ENCODE measurements around a stretch of chr14.

GRCh38 chr14:93286288-93286824 is 46.5 kb downstream of the BTBD7 start:
- PRO-cap, 2 experiments = no peak in any of the 2 experiments

DNA sequence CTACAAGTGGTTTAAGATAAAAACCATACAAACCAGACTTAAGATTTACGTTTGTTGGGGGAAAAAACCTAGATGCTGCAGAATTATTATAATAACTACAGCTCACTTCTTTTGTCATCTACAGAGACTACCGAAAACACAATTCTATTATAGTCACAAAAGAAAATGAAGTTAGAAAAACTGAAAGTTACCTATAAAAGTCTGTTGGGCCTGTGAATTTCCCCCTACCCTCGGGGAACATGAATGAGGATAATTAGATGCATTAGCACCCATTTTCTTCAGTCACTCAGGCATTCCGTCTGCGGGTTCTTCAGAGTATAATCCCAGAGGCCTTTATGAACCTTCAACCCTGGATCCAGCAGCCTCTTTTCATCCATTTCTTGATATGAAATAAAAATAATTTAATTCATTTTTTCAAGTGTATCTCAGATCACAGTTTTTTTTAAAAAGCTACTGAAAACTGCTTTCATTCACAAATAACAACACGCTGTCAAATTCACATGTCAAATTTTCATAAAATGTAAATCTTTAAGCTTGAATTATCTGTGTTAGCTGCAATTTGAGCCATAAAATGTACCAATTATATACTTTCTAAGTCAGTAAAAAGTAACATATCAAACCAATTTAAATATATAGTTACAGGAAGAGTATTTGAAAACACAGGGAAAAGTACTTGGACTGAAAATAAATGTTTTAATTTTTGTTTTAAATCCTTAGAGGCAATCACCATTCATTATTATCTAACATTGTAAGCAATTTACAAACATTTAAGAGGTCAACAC is 36.9 kb downstream of the BTBD7 start:
- PRO-cap, 2 experiments = no peak in any of the 2 experiments

GRCh38 chr14:93331186-93331963 is 1.5 kb downstream of the BTBD7 start:
- PRO-cap, 2 experiments = no peak in any of the 2 experiments

DNA sequence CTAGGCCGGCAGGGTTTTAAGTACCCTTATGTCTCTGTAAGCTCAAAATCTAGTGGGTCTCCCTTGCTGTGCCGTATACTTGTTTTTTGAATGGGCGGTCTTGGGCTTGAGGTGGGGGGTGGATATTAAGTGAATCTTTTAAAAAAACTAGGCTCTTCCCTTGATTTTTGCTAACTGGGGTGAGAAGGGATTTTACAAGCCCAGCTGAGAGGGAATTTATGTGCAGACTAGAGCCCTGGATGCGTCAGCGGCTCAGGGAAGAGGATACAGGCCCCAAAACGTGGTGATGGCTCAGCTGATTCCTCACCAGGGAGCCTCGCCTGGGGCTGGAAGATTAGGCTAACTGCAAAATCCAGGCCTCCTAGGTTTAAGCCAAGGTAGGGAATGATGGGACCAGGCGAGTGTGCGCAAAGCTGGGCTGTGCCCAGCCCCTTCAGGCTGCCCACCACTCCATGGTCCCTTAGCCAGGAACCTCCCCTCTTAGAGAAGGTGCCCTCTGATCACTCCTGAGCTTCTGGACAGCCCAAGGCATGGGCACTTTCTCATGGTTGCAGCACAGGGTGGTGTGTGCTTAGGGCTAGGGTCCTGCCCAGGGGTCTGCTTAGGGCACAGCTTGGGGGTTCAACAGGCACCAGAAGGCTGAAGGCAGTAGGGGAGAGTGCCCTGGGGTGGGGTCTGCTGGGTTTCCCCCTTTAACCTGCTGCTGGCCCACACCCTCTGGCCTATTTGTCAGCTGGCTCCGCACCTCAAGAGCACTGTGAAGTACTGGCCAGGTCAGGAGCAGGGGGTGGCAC is 69.1 kb downstream of the PRIMA1 start:
- PRO-cap, 2 experiments = no peak in any of the 2 experiments

DNA sequence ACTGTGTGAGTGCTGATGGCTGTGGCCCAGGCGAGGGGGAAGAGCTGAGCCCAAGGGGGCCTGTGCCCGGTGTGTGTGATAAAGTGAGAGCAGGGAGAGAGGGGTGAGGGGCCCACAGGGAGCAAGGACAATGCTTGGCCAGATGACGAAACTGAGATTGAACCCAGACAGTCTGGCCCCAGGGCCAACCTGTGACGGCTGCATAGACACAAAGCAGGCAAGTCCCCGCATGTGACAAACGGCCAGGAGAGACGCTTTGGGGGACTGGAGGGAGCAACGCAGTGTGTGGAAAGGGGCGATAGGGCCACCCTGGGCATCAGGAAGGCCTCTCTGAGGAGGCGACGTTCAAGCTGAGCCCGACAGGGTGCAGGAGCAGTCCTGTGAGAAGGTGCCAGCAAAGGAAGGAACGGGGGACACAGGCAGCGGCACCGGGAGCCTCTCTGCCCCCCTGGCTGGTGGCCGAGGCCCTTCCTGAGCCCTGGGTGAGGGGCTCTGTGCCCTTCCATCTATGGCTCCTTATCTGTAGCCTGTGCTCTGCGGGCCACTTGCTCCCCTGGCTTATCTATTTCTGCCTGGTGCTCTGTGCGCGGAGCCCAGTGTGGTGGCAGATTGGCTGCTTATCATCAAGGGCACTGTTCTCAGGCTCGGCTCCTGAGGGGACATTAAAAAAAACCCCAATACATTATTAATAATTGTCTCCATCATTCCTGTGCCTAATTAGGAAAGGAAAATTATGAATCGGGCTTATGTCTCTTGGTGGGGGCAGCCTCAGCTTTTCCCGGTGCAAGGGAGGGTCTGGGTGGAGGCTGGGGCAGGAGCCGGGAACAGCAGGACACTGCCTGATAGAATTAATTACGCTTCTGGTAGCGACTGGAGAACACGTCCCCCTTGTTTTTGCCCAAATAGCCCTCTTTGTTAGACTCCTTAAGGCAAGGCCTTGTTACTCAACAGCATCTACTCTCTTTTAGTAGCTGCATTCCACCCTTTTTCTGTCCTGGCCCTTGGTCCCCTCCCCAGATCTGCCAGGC is 39.8 kb downstream of the PRIMA1 start:
- PRO-cap, 2 experiments = peak in 2 of 2 experiments; most common plus-strand start position 237 of the sequence (in 2); most common minus-strand start position 518 of the sequence (in 2)

GRCh38 chr14:93895095-93895414 is 32.1 kb upstream of the FAM181A start:
- PRO-cap, 2 experiments = no peak in any of the 2 experiments

DNA sequence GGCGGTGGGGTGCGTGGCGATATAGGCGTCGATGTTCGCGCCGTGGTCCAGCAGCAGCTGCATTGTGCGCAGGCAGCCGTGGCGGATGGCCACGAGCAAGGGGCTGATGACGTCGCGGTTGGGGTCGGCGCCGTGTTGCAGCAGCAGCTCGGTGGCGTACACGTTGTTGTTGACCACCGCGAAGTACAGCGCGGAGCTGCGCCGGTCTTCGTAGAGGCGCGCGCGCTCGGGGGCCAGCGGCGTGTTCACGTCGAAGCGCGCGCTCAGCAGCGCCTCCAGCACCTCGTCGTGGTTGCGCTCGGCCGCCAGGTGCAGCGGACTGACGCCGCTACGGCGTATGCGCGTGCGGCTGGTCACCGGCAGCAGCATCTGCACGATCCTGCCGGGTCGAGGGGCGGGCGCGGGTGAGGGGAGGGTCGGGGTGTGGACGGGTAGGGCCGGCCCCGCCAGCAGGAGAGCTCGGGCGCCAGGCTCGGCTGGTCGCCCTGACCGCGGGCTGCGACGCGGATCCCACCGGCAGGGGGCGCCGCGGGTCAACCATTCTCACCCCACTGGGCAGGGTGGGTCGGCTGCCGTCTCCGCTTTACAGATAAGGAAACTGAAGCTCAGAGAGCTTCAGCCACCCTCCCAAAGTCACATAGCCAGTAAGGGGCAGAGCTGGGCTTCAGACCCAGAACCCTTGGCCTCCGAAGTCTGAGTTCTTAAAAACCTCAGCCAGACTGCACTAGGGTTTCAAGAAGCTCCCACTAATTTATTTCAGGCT is 12.3 kb downstream of the FAM181A start:
- PRO-cap, 2 experiments = no peak in any of the 2 experiments

- PRO-cap, 2 experiments = no peak in any of the 2 experiments
Measured at GRCh38 chr14:93965336-93965653, 11.1 kb downstream of the ASB2 start.

- PRO-cap, 2 experiments = no peak in any of the 2 experiments
Measured at GRCh38 chr14:94059210-94059646, 21.8 kb downstream of the DDX24 start.

DNA sequence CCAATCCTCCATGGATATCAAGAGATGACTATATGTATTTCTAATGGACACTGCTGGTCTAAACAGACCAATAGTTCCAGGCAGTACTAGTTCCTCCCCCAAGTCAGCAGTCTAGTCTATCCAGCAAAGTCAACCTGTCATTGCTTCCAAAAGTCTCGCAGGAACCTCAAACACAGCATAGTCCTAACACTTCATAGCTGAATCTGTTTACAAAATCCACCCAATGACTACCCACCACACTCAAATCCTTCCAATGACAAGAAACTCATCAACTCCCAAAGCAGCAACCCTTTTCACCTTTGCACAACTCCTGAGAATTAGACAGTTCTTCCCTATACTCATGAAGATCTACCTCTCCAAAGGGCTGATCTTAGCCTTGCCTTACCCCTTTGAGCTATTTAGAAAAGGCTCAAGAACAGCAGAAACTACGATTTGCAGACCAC is 2.7 kb downstream of the DDX24 start:
- PRO-cap, 2 experiments = no peak in any of the 2 experiments

GRCh38 chr14:94099051-94099771 is 18.1 kb downstream of the IFI27L1 start:
- PRO-cap, 2 experiments = no peak in any of the 2 experiments

- PRO-cap, 2 experiments = peak in 1 of 2 experiments; most common plus-strand start chr14:94109679 (in 1)
Measured at GRCh38 chr14:94109185-94109784, 20.1 kb downstream of the IFI27L2 start.

GRCh38 chr14:94288516-94289384 is 4.3 kb downstream of the SERPINA10 start:
- PRO-cap, 2 experiments = no peak in any of the 2 experiments

DNA sequence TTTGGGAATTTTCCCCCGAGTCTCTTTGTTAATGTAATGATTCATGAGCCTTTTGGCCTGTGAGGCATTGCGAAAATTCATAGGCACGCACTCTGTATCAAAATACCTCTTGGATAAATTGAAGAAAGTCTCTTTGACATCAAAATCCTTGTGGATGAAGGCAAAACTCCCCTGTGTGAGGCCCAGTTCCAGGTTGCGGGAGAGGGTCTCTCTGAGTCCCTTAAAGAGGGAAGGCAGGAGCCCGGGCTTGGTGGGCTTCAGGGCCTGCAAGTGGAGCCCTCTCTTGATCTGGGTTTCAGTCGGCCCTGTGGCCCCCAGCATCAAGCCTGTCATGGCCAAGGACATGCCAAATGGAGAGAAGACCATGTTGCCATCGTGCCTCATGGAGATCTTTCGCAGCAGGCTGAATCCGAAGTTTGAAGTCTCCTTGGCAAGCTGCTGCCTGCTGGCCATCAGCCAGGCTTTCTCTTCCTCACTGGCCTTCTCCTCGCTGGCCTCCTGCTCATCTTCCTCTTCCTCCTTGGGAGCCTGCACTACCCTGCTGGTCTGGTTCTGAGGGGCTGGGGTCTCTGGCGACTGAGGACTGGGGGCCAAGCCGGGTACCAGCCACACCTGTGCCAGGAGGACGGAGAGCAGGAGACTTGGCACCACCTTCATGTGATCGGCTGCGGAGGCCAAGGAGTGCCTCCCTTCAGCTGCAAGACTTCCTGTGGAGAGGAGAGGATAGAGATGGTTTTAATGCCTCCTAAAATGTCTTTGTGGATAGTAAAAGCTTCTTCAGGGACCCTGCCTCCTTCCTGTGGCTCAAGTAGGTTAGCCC is 2.9 kb downstream of the SERPINA10 start:
- PRO-cap, 2 experiments = no peak in any of the 2 experiments

DNA sequence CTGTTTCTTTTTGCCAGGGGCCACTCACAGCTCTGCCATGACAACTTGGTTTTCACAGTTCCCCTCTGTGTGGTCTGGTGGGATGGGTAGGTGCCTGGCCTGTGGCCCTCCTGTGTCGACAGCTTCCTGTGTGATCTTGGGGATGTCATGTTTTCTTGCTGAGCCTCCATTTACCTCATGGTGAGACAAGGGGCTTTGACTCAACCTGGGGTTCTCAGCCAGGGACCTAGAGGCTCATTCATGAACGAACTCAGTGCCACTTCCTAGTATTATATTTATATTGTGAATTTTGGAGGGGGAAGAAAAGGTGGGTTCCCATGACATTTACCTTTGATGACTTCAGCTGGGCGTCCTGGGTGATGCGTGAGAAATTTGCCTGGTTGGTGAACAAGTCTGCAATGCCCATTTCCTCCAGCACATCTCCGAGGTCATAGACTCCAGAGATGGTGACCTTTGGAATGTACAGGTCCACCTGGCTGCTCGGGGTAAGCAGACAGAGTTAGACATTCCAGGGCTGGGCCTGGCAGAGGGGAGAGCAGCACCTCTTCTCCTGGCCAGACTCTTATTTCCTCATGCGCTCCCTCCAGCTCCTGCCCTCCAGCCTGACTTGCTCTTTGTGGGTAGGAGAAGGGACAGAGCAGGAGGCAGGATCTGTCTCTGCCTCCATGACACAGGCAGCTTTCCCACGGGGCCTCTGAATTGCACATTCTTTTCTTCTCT is 12.8 kb upstream of the SERPINA10 start:
- PRO-cap, 2 experiments = no peak in any of the 2 experiments

- PRO-cap, 2 experiments = no peak in any of the 2 experiments
Measured at GRCh38 chr14:94376236-94376474, 12.2 kb downstream of the SERPINA1 start.

DNA sequence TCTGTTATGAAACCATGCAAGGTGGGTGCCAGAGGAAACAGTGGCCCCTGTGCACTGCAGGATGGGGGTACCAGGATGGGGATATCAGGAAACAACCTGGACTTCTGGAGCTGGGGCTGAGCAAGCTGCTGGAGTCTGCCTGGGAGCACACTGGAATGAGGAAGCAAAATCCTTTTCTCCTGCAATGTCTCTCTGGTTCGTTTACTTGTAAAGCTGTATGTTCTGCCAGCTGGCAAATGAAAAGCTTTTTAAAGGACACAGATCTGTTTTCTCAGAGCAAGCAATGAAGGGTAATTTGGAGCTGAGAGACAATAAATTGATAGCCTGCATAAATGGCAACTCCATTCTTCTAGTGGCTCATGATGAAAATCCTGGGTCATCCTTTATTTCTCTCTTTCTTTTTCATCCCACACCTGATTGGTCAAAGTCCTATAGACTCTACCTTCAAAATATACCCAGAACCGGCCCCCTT is 23.3 kb upstream of the SERPINA1 start:
- PRO-cap, 2 experiments = no peak in any of the 2 experiments

- PRO-cap, 2 experiments = no peak in any of the 2 experiments
Measured at GRCh38 chr14:94559417-94559949, 1.8 kb upstream of the SERPINA4 start.

- PRO-cap, 2 experiments = no peak in any of the 2 experiments
Measured at GRCh38 chr14:94598595-94599645, 13.3 kb upstream of the SERPINA3 start.

DNA sequence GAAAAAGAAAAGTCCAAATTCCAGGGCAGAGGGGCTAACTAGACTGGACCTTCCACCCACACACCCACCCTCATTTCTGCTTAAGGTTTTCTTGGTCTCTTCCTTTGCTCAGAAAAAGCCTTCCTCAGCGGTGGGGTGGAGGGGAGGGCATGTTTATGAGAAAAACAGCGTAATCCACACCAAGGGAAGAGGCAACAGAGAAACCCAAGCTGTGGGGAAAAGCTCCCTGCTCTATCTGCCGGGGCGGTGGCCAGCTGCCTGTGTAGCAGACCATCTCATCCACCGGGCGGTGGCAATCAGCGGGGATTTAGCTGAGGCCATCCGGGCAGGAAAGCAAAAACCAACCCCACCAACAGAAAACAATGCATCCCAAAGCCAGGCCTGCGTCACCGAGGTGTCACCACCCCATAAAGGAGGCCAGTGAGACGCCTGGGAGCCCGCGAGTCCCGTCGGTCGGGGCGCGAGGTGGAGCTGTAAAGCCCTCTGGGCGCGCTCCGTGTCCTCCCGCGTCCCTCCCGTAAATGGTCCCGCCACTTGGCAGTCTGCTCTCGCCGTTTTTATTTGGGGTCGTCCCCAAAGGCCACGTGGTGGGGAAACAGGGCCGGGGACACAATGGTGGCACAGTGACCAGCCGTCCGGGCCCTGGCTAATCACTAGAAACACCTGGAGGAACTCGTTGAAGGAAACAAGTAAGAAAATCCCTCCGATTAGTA is 94.5 kb upstream of the GSC start:
- PRO-cap, 2 experiments = no peak in any of the 2 experiments